Endometrial microvascular endothelial cells (primary cell): Measurements from ENCODE around the genes SELENOK, TASOR, ARHGEF3 and IL17RD.

DNA sequence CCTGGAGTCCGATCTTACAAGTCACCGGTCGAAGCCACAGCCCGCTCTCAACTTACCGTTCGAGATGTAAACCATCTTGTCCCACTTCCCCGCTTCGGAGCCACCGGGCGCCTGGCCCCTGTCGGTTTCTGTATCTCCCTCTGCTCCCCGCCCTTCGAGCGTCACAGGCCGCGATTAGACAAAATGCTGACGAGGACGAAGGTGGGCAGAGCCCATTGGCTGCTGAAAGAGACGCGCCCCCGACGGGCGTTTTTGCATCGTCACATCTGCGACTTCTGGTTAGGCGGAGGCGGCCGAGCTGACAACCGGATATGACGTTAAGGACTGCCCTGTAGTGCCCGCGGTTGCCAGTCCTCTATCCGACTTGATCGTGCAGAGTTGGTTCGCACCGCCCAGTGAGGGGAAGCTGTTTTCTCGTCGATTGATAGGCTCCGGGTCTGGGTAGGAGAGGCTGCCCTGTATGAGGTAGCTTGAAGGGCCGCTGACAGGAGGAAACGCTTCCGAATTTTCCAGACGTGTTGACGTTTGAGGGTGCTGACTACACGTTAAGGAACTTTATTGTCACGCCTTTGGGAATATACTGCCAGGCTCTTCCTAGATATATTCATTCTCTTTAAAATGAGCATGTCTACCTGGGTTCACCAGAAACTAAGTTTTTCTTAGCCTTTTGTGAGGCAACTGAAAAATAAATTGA lies at the start of gene SELENOK:
Gene SELENOK (minus strand): TSS at position 146 of the 694 bp plus-strand sequence.
- RAMPAGE, long total RNA = start-site peak on the minus strand centred at position 122 of the sequence, 41 bp wide, 105 and 92 reads in 2 replicates

- RAMPAGE, long total RNA = no peak
Observed at GRCh38 chr3:54120890-54121642, 1.3 kb upstream of the CACNA2D3 start.

DNA sequence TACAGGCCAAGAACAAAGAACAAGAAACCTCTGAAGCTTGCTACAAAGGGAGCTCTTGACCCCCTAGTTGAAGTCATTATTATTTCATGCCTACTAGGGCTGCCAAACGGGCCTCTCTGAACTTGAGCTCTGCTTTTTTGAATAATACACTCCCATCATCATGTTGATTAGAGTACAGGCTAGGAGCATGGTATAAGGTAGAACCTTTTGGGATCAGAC lies 238.3 kb upstream of the LRTM1 start:
- RAMPAGE, long total RNA = no peak

- RAMPAGE, long total RNA = no peak
Observed at GRCh38 chr3:55555785-55557121, 69.1 kb upstream of the WNT5A start.

- RAMPAGE, long total RNA = no peak
Observed at GRCh38 chr3:55615939-55616483, 128.9 kb upstream of the WNT5A start.

DNA sequence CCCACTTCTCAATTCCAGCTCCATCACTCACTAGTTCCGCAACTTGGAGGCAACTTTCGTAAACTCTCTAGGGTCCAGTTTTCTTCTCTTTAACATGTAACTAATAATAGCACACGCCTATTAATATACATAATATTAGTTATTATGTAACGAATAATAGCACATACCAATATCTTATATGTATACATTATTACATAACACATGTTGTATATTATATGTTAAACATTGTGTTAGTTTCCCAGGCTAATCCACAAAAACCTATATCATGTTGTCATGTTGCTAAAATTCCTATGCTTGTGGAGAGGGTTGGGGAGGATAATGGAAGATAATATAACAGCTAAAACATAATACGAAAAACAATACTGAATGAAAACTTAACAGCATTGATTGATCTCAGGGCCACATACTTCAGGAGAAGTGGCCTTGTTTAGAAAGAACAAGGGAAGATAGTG lies 179.7 kb upstream of the WNT5A start:
- RAMPAGE, long total RNA = no peak

DNA sequence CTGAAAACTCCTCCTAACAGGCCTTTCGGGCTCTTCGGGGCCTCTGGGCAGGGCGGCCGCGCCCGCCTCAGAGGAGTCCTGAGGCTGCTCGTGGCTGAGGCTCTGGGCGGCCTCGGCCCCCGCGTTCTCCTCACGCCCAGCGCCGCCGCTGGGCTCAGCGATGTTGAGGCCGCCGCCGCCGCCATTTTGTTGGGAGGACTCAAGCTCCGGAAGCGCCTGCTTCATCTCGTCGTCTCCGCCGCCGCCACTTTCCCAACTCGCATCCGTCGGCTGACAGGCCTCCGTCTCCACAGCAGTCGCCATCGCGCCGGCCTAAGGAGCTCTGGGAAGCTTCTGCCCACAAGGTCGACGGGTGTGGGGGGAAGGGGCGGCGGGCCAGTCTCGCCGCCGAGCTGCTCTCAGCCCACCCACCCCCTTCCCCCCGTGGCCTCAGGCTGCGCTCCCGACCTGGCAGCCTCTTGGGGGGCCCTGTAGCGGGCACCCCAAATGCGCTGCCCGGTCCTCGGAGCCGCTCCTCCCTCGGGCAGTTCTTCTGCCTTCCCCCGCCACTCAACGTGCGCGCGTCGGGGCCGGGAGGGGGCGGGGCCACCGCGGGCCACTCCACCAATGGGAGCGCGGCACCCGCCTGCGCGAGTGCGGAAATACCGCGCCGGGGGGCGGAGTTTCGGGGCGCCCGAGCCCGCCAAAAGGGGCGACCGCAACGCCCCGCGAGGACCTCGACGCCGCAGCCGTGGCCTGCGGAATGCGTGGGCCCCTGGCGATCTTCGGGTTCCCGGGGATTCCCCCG lies at the start of gene TASOR:
Gene TASOR (minus strand): TSS at position 562 of the 787 bp plus-strand sequence.
- RAMPAGE, long total RNA = no peak

GRCh38 chr3:56790212-56790729 lies 11.5 kb downstream of the ARHGEF3 start:
- RAMPAGE, long total RNA = no peak

DNA sequence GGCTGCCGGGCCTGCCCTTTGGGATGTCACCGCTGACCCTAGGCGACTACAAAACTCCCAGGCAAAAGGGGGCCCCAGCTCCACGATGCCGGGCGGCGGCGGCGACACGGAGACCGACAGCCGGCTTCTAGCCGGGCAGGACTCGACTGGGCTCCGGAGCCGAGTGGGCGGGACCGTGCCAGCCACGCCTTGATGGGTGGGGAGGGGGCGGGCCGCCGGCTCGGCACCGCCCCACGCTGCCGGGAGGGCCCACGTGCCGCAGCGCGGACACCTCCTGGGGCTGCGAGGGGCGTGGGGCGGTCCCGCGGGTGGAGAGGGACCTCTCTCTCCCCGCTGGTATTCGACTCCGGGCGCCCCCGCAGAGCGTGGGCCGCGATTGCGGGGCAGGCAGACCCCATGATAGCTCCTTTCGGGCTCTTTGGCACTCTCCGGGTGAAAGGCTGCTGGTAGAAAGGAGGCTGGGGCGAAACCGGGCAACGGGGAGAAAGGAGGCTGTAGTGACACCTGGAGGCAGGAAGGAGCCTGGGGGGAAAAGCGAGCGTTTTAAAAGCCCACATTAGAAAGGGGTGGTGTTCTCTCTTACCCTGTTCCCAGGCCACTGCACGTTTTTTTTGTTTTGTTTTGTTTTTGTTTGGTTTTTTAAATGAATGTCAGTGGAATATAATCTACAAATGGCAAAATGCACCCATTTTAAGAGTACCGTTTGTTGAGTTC lies at the start of gene ARHGEF3:
Gene ARHGEF3 (minus strand): TSS at position 148 of the 714 bp plus-strand sequence.
- RAMPAGE, long total RNA = start-site peak on the minus strand centred at position 135 of the sequence, 64 bp wide, 14 and 14 reads in 2 replicates

DNA sequence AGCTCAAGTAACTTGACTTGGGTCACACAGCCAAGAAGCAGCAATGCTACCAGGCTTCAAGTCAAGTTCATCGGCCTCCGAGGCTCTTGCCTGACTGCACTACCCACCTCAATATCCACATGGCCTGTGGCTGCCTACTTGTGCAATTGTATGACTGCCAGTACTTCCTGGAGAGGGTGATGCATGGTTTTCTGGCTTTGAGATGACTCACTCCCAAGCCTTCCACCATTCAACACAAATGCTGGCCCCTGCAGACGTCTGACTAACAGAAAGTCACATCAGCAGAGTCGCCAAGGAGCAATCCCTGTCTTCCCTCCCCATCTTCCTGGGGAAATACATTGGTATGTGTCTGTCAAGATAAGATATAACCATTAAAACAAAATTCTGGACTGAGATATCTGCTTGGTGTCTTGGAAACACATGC lies 79.7 kb upstream of the SPATA12 start:
- RAMPAGE, long total RNA = no peak

GRCh38 chr3:57078085-57079147 lies 18.0 kb downstream of the SPATA12 start:
- RAMPAGE, long total RNA = no peak

DNA sequence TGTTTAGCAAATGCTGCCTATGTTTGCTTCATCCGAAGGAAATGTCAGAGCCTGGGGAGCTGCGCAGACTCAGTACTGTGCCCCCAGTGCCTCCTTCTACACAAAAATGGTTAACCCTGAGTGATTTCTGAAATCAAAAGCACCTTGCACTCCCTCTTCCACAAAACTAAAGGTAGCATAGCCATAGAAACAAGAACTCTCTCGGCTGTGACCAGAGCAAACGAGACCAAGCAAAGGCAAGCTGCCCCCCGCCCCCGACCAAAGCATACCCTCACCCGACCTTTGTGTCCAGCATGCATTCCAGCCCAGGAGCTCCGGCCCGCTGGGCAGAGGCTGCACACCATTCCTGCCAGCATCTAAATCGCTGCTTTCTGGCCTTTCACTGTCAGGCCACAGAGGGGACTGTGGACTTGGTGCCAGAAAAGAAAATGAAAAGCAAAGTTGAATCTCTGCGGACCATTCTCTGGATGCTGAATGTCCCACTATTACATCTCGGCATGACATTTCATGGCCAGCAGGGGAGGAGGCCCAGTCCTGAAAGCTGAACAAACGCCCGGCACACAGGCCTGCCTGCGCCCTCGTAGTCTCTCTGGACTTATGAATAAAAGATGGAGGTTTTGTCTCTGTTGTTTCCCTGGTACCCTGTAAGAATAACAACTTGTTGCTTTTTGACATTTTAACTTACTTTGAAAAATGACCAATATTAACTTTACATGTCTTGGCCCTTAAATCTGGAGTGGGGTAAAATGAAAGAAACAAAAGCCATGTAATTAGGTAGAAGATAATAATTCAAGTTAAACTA lies 13.0 kb downstream of the IL17RD start:
- RAMPAGE, long total RNA = no peak

DNA sequence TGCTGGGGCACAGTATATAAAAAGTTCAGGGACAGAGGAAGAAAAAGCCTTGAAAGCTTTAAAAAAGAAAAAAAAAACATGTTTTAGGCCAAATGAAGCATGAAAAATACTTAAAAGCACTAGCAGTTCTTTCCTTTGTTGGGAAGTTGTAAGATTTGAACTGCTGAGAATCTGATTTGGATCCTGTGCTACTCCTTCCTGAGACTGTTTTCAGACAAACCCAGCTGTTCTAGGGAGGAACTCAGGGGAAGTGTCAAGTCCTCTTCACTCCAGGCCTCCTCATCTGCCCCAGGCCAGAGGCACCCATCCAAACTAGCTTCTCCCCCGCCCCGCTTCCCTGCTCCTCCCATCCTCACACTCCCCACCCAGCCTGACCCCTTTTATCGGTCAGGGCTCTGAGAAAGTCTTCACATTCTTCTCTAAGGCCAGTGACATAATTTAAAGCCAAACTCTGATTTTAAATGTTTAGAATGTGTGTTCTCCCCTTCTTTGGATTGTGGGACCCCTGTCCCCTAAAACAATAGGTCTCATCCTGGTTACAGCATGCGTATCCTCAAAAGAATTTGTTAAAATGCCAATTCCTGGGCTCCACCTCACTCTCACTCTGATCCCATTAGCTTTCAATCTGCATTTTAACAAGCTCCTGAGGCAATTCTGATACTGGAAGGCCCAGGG lies 4.8 kb downstream of the IL17RD start:
- RAMPAGE, long total RNA = no peak

DNA sequence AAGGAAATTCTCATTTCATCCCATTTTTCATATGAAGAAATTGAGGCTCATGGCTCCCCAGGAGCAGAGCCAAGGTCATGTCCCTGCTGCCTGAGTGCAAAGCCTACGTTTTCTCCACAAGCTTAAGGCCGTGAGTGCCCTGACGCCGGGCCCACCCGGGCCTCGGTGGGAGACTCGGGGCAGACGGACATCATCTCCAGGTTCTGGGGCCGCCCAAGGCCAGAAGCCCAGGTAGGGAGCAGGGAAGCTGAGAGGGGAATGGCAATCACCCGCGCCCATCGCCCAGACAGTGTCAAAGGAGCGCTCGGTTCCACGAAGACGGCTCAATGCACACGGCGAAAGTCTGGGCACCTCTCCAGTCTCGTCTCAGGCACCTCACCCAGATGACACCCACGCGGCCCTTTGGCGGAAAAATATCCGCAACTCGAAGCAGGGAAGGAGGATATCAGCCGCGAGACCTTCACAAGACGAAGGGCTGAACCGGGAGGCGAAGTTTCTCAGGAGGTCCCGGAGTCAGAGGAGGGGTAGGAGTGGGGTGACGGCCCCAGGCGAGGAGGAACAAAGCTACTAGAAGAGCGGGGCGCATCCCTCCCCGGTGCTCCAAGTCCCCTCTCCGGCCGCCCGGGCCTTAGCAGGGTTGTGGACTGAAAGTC lies 940 bp downstream of the IL17RD start:
- RAMPAGE, long total RNA = no peak

DNA sequence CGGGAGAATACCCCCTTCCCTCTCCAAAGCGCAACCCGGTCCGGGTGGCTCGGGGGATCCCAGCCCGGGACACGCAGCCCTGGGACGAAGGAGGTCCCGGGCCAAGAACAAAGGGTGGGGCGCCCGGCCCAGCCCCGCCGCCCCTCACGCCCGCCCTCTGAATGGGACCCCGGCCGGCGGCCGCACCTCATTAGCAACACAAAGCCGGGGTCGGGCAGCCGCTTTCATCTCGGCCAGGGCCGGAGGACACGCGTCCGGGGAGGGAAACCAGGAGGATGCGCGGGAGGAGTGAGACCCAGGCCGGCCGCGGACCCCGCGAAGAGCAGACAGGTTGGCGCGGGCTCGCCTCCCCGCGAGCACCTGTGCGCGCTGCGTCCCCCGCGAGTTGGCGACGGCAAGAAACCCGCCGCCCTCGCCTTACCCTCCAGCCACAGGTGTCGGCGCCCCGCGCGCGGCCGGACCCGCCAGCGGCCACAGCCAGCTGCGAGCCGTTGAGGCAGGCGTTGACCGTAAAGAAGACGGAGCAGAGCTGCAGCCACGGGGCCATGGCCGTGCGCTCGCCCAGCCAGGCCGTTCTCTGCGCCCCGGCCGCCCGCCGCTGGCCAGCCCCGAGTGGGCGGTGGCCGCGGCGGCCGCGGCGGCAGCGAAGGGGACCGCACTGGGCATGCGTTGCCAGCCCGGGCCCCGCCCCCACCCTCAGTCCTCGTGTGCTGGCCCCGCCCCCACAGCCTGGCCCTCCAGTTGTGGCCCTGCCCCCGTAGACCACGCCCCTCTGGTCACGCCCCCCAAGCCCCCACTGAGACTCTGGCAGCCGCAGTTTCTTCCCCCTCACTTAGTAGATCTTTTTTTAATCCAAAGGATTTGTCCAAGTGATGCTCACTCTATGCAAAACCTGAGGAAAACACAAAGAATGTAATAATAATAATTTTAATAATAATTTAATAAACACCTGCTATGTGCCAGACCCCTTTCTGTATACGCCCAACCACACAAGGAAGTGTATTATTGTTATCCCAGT lies at the start of gene IL17RD:
Gene IL17RD (minus strand): TSS at position 614 of the 1,018 bp plus-strand sequence.
- RAMPAGE, long total RNA = no peak

DNA sequence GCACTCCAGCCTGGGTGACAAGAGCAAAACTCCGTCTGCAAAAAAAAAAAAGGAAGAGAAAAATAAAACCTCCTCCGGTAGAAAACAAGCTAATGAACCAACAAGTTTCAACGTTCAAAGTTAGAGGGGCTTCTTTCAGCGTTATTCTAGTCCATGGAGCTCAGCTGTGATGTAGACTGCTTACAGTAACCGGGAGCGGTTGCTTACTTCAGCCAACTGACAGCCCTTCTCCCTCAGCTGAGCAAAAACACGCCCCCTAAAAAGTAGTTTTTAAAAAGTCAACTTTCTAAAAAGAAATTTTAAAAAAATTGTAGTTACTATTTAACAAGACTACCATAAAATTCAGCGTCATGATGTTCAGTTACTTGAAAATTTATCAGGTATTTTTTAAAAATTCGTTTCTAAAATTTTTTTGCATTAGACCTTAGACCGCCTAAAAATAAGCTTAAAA lies 1.2 kb downstream of the ARF4 start:
- RAMPAGE, long total RNA = no peak

GRCh38 chr3:57691837-57692738 lies 789 bp downstream of the DENND6A start:
- RAMPAGE, long total RNA = no peak

DNA sequence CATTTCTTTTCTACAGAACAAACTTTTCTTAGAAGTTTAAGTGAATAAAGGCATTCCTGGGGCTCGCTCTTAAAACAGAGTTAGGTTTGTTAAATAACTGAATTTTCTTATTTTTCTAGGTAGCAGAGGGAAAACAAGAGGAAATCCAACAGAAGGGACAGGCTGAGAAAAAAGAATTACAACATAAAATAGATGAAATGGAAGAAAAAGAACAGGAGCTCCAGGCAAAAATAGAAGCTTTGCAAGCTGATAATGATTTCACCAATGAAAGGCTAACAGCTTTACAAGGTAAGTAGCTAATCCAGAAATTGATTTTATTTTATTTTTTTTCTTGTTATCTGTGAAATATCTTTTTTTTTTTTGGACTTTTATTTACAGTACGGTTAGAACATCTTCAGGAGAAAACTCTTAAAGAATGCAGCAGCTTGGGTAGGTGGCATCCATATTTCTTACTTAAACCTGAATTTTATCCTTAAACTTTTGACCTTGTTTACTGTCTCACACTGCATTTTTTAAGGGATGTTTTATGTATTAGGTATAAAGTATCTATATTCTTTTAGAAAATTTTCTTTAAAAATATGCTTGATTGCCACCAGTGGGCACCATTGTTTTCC lies 108.4 kb downstream of the SLMAP start:
- RAMPAGE, long total RNA = no peak

DNA sequence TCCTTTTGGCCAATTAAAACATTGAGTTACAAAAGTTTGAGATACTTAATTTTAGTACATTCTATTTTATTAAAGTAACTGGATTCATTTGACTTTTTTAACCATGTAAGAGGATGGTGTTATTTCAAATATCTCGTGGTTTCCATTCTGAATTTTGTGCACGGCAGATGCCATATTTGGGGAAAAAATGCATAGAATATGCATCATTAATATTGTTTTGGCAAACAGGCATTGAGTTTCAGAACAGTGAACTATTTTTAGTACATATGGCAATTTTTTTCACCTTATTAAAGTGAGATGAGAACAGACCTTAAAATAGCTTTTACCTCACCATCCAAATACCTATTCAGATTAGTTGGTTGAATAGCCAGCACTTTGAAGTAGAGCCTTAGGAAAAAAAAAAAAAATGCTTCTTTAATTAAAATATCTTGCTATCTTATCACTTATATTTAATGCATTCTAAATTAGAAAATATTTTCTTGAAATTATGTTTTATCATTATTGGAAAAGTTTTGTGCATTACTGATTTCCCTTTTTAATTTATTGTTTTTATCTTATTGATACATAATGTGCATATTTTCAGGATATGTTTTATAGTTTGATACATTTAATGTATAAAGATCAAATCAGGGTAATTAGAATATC lies 117.3 kb upstream of the FLNB start:
- RAMPAGE, long total RNA = no peak

DNA sequence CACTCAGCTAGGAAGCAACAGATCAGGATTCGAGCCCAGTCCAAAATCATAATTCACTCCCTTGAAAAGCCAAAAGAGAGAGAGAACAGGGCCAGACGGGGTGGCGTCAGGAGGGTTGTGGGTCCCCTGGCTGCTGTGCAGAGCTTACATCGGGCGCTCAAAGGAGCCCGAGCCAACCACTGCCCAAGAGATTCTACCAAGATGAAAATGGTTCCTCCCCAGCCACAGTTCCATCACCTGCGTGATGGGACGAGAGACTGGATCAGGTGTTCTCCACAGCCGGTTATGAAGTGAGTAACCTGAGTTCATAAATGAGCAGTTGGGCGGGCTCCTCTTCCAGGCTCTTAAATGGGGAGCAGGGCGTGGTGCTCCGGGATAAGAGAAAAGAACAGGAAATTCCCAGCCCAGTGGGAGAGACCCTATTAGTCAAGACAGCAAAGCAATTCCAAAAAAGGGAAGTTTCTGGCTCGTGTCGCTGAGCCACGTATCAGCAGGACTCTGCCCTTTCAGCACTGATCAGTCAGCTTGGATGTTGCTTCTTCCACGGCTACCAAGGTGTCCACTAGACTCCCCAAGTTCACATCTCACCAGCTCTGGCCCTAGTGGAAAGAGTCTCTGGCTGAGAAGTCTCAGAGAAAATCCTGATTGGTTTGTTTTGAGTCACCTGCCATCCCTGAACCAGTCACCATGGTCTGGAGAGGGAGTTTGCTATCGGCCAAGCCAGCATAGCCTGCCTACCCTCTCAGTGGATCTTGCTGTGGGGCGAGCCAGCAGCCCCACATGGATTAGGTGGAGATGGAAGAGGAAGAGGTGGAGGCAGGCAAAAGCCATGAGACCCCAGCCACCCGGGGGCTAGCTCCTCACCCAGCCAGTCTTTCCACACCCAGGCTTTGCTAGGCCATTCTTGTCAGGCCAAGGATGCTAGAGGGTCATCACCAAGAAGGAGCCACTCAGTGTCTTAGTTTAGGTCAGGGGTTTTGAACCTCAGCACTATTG lies 48.3 kb upstream of the FLNB start:
- RAMPAGE, long total RNA = no peak